ENCODE data around the genes KCNAB2, CHD5 and RPL22.

- PRO-cap, 3 experiments = no peak in any of the 3 experiments
- RAMPAGE, long total RNA = no peak
- RRBS, 2 experiments = no CpG with 5 or more reads among the region's 12 CpGs
These were observed 20.8 kb upstream of the NPHP4 start for GRCh38 chr1:6013020-6013438.

GRCh38 chr1:6035074-6035844, 10.4 kb upstream of the KCNAB2 start:
- PRO-cap, 3 experiments = no peak in any of the 3 experiments
- RAMPAGE, long total RNA = no peak
- RRBS, 2 experiments = 48 to 52% methylated on average over 7 of the region's 22 CpGs

GRCh38 chr1:6045751-6046173, at the start of gene KCNAB2:
Gene KCNAB2, plus strand, starts transcription at chr1:6045888.
- PRO-cap, 3 experiments = no peak in any of the 3 experiments
- RAMPAGE, long total RNA = no peak
- RRBS, 2 experiments = no CpG with 5 or more reads among the region's 16 CpGs

DNA sequence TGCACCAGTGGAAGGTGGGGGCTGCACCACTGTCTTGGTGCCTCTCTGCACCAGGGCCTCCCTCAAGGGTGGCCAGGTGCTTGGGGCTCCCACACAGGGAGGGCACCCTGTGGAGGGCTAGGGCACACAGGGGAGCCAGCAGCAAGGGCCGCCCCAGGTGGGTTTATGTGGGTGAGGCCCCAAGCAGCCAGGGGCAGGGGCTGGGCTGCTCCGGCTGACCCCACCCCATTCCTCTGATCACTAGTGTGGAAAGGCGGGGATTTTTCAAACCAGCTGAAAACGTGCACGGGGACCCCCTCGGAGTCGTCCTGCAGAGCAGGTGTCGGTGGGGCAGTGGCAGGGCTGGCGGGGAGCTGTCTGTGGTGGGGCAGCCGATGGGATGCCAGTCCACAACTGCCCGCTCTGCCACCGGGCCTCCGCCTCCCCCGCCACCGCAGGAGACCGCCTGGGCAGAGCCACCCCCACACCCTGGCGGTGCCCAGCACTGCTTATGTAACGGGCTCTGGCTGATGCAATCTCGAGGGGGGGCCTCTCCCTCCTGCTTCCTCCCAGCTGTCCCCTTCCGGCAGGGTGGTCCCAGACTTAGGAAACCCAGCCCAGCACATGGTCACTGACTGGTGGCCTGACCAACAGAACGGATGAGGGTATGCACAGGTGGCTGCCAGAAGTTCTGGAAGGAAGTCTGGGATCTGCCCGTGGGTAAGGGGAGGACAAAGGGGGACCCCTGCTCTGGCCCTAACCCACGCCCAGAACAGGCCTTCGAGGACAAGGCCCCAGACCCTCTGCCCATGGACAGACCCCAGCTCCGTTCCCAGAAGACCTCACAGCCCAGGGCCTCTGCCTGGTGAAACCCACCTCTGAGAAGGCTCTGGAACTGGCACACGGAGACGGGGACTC, 9.4 kb downstream of the CHD5 start:
- PRO-cap, 3 experiments = no peak in any of the 3 experiments
- RAMPAGE, long total RNA = no peak
- RRBS, 2 experiments = no CpG with 5 or more reads among the region's 27 CpGs

DNA sequence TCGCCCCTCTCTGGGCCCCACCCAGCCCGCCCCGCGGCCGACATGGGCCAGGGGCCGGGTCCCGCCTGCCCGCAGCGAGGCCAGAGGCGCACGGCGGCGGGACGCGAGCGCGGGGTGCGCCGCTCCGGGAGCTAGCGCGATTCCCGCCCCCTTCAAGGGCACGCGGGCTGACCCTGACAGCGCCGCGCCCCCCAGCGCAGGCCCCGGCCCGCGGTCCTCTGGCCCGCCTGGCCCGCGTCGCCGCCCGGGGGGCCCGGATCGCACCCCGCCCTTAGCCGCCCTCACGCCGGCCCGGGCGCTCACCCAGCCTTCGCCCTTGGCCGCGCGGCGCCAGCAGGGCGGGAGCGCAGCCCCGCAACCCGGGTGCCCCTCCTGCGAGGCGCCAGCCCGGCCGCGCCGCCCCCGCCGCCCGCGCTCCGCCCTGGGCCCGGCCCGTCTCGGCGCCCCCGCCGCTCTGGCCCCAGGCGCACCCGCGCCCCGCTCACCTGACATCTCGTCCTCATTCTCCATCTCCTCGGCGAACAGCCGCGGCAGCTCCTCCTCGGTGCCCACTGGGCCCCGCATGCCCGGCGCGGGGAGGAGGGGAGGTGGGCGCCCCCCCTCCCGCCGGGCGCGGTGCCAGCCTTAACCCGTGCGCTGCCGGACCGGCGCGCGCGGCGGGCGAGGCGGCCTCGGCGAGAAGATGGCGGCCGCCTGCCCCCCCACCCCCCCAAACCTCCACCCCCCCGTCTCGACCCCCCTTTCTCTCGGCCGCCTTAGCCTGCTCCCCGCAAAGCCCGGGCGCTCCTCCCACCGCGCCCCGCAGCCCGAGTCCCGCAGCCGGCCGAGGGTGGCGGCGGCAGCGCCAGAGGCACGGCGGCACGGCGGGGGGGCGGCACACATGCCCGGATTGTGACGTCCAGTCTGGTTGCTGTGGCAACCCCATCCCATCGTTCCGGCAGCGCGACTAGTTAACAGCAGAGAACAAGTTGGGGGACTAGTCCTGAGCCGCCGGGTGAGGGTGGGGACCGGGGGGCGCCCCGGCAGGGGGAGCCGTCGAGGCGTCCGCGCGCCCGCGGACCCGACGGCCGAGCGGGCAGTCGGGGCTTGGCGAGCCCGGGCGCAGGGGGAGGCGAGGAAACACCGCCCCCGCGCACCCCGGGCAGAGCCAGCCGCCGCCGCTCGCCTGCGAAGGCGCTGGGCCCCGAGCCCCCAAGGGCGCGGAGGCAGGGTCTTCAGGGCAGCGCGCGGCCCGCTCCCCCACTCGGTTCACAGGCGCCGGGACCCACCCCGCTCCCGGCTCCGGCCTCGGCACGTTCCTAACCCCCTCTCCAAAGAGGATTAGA, at the start of gene CHD5:
Gene CHD5 (minus strand): TSS at position 862 of the 1,325 bp plus-strand sequence.
- PRO-cap, 3 experiments = no peak in any of the 3 experiments
- RAMPAGE, long total RNA = no peak
- RRBS, 2 experiments = 3 to 4% methylated on average over 103 to 110 of the region's 181 CpGs

DNA sequence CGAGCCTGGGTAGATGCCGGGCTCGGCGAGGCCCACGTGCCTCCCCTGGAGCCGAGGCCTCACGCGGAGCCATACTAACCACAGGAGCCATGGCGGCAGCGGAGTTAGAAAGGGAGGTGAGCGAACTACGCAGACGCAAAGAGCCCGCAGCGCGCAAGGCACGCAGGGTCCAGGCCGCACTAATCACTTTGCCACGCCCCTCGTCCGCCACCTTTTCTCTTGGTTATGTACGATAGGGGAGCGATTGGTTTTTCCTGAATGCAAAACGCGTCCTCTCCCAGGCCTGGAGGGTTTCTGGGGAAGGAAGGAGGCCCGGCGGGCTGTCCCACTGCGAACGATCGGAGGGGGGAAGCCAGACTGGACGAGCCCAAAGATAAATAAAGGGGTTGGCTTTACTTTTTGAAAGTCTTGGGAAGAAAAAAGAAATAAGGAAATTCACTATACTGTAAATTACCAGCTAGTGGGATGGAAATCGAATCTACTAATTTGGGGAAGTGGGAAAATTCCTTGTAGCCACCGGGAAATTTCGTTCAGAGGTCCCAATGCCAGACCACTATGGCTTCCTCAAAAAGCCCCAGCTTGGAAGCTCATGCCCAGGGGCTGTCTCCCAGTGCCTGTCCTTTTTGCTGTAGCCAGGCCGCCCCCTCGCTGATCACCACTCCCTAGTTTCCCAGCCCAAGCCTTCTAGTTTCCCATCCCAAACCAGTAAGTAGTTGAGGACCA, at the start of gene RPL22:
Gene RPL22 (minus strand): TSS at position 113 of the 723 bp plus-strand sequence.
- PRO-cap, 3 experiments = peak in 3 of 3 experiments; most common plus-strand start position 263 of the sequence (in 1); most common minus-strand start position 112 of the sequence (in 2)
- RAMPAGE, long total RNA = start-site peak on the minus strand centred at position 107 of the sequence, 17 bp wide, 90,074 and 54,297 reads in 2 replicates
- RRBS, 2 experiments = 2 to 5% methylated on average over 2 of the region's 36 CpGs

GRCh38 chr1:6206972-6207632, 1.2 kb downstream of the RNF207 start:
- PRO-cap, 3 experiments = no peak in any of the 3 experiments
- RAMPAGE, long total RNA = no peak
- RRBS, 2 experiments = 36 to 80% methylated on average over 1 to 3 of the region's 20 CpGs

DNA sequence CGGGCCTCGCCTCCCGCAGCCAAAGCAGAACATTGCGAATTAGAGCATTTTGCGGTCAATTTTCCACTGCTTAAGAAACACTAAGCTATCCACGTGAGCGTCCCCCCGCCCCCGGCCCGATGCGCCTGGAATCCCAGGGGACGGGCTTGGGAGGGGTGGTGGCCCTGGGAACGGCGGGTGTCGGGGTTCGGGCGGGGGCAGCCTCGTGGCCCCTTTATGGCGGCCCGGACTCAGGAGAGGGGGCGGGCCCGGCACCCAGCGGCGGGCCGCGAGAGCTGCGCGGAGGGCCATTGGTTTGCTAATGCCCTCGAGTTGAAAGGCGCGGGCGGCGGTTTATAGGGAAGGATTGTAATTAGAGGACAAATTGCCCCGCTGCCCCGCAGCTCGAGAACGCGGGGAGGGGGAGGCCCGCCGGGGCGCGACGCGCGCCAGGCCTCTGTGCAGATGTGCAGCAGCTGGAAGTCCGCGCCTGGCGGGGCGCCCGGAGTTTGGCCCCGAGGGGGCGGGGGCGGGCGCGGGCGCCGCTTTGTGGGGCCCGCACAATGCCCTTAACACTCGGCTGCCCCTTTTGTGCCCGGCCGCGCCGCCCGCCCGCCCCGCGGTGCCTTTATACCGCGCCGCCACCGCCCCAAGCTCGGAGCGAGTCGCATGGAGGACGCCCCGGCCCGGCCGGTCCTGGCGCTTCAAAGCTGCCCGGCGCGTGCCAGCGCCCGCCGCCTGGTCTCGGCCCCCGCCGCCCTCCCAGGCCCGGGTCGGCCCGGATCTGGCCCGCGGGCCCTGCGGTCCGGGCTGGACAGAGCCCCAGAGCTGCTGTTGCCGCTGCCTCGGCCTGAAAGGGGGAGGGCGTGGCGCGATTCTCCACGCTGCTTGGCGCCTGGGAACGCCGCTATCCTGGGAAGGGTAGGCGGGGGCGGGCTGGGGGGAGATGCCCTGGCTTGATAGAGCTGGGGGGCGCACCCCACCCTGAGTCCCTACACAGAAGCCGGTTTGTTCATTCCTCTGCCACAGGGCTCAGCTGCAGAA, 1.8 kb upstream of the HES3 start:
- PRO-cap, 3 experiments = no peak in any of the 3 experiments
- RAMPAGE, long total RNA = no peak
- RRBS, 2 experiments = 1 to 2% methylated on average over 48 of the region's 108 CpGs

DNA sequence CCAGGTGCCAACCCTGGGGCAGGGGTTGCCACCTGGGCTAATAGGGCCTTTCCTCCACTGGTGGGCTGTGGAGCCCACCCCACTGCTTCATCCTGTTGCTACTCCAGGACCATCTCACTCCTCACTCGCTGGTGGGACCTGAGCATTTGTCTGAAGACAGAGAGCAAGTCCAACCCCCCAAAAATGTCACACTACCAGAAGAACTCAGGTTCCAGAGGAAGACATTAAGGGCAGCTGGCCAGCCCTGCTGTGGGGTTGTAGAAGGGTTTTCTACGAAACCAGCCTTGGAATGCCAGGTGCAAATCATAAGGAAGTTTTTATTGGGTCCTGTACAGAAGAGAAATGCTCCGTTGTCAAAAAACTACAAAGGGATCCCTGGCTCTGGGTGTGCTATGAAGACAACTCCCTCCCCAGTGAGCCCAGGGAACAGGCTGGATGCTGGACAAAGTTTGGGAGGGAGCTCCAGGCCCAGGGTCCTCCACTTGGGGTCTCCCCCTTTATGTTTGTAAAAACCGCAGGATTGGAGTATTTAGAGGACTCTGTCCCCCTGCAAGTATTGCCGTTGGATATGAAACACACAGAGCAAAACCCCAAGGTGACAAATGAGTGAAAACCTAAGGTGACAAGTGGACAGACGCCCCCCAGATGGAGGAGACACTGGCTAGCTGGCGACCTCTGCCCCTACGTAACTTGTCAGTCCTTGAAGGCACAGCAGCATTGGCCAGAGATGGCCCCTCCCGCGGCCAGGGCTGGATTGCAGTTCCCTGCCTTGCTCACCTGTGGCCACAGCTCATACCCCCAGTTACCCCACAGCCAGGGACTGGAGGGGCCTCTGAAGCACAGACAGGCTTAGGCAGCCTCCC, 3.3 kb downstream of the HES3 start:
- PRO-cap, 3 experiments = no peak in any of the 3 experiments
- RAMPAGE, long total RNA = no peak
- RRBS, 2 experiments = no CpG with 5 or more reads among the region's 10 CpGs

DNA sequence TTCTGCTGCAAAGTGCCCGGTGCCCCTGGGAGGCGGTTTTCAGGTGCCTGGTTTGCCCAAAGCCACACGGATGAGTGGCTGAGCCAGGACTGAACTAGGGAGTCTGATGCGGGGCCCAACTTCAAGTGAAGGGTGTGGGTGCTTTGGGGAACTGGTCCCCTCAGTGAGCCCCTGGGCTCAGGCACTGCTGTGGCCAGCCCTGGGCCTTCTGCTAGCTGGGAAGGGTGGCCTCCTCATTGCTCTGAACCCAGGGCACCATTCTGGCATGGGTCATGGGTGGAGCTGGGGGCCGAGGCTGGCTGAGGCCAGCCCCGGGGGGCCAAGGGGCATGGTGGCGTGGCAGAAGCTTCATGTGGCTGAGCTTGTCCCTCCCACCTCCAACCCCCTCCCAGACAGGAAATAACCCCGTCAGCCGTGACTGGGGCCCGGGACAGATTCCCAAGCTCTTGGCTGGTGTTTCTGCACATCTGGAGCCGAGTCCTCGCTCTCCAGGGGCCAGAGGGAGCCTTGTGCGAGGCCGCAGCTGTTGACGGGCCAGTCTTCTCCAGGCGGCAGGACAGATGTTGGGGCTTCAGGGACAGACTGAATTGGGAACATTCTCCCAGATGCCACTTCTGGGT, 2.0 kb upstream of the GPR153 start:
- PRO-cap, 3 experiments = no peak in any of the 3 experiments
- RAMPAGE, long total RNA = no peak
- RRBS, 2 experiments = 33 to 34% methylated on average over 6 of the region's 16 CpGs

- PRO-cap, 3 experiments = no peak in any of the 3 experiments
- RAMPAGE, long total RNA = no peak
- RRBS, 2 experiments = no CpG with 5 or more reads among the region's 17 CpGs
These were observed 39.7 kb downstream of the ACOT7 start for GRCh38 chr1:6353676-6354451.

DNA sequence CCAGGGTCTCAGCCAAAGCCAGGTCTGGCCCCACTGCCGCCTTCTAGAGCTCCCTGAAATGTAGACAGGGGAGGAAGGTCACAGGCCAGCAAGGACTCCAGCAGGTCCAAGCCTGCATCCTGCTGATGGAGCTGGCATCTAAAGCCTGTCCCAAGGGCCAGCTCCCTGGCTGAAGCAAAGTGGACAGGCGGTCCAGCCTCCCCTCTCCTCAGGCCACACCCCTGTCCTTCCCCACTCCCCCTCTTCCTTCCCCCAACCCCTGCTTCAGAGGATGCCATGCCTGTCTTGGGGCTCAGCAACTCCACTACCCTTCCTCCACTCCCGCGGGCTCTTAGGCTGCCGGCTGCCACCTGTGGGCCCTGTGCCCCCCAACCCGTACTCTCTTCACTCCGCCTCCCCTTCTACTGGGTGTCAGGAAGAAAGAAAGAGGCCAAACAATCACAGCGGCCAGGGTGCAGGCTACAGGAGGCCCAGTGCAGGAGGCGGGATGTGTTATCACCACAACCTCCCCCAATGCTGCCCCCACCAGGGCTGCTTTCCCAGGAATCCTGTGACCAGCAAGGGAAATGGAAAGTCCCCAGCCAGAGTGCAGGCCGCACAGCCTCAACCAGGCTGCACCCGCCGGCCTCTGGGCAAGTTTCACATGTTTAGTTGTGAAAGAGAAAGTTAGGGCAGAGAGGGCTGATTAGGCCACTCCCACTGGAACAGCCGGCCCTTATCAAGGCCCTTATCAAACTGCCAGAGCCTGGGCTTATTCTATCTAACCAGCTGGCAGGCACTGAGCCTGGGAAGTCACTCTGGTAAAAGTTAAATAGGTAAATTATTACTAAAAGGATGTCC, 34.1 kb downstream of the ACOT7 start:
- PRO-cap, 3 experiments = peak in 2 of 3 experiments; most common minus-strand start position 630 of the sequence (in 2)
- RAMPAGE, long total RNA = no peak
- RRBS, 2 experiments = 6 to 9% methylated on average over 2 of the region's 13 CpGs

DNA sequence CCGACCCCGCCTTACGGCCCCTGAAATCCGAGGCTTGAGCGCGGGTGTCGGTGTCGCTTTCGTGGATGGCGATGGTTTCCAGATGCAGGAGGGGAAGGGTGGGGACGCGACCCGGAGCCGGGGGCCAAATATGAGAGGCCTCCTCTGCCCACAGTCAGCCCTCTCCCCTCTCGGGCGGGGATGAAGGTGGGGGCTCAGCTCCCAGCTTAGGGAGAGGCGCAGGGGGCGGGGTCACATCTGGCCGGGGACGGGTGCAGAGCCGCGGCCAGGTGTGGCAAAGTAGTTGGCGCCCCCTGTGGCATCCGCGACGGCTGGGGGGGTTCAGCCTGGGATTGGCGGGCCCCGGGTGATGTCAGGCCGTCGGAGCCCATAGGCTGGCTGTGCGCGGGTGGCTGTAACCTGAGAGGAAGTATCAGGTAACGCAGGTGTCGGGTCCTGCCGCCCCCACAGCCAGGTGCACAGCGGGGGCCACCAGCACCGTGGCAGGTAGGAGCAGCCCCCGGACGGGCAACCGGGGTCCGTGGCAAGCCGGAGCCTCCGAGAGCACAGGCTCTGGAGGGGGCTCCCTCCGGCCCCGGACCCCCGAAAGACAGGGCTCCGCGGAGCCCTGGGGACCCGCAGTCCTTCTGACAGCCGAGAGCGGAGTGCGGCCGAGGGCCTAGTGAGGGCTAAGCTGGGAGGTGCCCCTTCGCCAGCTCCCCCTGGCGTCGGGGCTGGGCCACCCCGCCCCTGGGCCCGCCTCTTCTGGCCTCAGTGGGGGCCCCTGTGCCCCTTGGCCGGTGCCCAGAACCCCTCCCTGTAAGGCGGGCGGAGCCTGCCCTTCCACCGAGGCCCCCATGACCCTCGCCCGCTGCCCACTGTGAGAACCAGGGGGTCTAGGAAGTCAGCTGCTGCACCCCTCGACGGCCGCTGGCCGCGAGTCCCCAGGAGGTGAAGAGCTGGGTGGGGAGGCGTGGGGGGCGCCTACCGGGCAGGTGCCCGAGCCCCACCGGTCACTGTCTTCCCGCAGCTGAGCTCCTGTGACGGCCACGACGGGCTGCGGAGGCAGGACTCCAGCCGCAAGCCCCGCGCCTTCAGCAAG, 18.0 kb downstream of the TNFRSF25 start:
- PRO-cap, 3 experiments = no peak in any of the 3 experiments
- RAMPAGE, long total RNA = no peak
- RRBS, 2 experiments = 2 to 3% methylated on average over 6 to 11 of the region's 82 CpGs

DNA sequence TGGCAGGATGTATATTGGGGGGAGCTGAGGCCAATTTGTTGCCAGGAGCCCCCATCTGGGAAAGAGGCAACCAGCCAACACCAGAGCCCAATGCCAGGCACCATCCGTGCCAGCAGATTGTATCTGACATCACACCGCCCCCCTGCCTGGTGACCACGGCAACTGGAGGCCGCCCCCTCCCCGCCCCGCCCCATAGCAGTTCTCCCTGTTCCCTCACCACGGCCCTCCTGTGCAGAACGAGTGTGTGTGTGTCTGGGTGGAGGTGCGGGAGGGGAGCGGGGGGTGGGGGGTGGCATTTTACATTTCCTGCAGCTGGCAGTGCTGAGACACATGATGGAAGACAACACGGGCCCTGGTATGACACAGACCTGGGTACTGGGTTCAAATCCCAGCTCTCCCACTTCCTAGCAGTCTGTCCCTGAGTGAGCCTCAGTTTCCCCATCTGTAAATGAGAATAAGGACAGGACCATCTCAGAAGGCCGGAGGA, 3.7 kb upstream of the PLEKHG5 start:
- PRO-cap, 3 experiments = no peak in any of the 3 experiments
- RAMPAGE, long total RNA = no peak
- RRBS, 2 experiments = 58 to 96% methylated on average over 1 of the region's 12 CpGs

DNA sequence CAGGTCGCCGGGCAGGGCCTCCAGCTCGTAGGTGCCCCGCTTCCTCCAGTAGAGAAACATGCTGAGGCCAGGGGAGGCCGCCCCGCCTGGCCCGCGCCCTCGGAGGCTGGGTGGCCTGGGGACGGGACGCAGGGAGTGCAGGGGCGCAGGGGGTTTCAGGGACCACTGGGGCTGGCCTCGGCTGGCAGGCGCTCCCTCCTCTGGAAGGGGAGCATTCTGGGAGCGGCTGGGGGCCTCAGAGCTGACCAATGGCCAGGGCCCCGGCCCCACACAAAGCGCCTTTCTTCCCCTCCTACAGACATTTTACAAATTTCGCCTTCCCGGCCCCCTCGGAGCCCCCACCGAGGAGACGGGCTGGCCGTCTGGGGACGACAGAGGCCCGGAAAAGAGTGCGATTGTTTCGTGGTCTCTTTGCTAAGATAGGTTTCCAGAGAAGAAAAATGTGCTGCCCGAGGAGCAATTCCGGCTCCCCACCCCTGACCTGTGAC, 14.7 kb upstream of the PLEKHG5 start:
- PRO-cap, 3 experiments = peak in 1 of 3 experiments; most common plus-strand start position 344 of the sequence (in 1); most common minus-strand start position 218 of the sequence (in 1)
- RAMPAGE, long total RNA = no peak
- RRBS, 2 experiments = 71 to 77% methylated on average over 13 of the region's 29 CpGs

DNA sequence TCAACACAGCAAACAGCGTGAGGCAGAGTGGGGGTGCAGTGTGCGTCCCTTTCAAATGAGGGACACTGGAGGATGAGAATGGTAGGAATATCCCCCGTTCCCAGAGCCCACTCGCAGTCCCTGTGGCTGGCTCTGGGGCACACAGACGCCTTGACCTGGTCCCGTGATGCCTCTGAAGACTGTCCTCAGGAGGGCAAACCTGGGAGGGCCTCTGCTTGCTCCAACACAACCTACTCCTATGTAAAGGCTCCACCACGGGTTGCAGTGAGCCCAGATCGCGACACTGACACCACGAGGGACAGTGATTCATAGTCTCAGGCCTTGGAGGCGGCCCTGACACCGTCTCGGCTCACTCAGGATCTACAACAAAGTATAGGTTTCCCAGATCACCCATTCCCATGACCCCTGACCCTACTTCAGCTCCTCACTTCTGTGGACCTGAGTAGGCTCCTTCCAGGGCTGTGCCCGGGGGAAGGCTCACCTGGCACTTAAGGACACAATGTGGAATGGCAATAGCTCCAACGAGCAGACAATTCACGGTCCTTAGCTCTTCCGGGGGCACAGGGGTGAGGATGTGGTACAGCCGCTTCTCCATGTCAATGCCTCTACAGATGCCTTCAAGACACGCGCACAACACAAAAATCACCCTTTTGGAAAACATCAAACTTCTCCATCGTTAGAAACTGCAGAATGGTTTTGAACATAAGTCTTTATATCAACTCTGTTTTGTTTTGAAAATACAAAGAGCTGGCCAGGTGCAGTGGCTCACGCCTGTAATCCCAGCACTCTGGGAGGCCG, 27.9 kb downstream of the NOL9 start:
- PRO-cap, 3 experiments = no peak in any of the 3 experiments
- RAMPAGE, long total RNA = no peak
- RRBS, 2 experiments = 82 to 86% methylated on average over 4 of the region's 23 CpGs

GRCh38 chr1:6584108-6585341, 4.7 kb downstream of the ZBTB48 start:
- PRO-cap, 3 experiments = no peak in any of the 3 experiments
- RAMPAGE, long total RNA = no peak
- RRBS, 2 experiments = no CpG with 5 or more reads among the region's 26 CpGs

DNA sequence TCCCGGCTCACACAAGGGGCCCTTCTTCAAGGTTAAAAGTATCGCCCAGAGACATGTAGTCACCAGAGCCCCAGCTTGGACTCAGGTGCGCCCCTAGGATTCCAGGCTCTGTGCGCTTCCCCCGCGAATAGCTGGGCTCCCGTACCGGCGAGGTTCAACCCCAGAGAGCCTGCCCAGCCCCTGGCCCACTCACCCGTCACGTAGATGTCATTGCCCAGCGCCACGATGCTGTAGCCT, 1.1 kb downstream of the KLHL21 start:
- PRO-cap, 3 experiments = peak in 2 of 3 experiments; most common minus-strand start position 129 of the sequence (in 2)
- RAMPAGE, long total RNA = no peak
- RRBS, 2 experiments = 0% methylated on average over 1 to 6 of the region's 13 CpGs

- PRO-cap, 3 experiments = peak in 3 of 3 experiments; most common plus-strand start chr1:6614857 (in 1); most common minus-strand start chr1:6614762 (in 3)
- RAMPAGE, long total RNA = no peak
- RRBS, 2 experiments = 2 to 3% methylated on average over 61 to 65 of the region's 107 CpGs
These were observed 1.3 kb downstream of the PHF13 start for GRCh38 chr1:6614583-6615423.

- PRO-cap, 3 experiments = no peak in any of the 3 experiments
- RAMPAGE, long total RNA = no peak
- RRBS, 2 experiments = no CpG with 5 or more reads among the region's 11 CpGs
These were observed 56.0 kb downstream of the CAMTA1 start for GRCh38 chr1:6841077-6841891.